ENCODE measurements around a stretch of chr3.

DNA sequence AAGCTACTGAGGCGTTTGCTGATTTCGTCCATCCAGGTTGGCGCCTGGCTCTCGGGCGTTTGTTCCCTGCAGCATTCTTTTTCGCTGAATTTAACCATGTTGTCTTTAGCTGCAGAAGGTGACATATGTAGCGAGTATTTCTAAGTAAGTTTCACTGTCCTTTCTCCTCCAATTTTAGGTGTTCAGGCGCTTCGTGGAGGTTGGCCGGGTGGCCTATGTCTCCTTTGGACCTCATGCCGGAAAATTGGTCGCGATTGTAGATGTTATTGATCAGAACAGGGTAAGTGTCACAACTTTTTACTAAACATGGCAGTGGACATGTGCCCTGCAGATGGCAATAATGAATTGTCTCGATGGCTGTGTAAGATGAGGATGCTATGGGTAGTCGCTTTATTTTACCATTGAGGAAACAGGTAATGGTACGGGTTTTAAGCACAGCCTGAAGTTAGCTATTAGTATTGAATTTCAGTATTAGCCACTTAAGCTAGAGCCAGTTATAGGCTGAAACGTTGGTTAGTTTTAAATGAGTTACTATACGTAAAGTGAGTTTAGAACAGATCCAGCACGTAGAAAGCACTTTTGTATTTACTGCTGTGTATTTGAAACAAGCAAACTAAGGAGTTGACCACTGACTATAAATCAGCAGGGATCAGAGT is 701 bp downstream of the RPL14 start:
- RRBS = no CpG with 5 or more reads among the region's 19 CpGs

DNA sequence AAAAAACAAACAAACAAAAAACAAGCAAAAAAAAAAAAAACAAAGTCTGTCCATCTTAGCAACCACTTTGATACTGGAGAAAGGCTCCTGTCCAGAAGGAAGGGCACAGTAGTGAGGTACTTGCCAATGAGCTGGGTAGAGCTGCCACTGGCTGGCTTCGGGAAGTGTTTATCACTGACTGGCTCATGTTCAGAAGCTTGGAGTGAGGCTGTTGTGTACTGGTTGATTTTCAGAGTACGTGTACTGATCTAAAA is 1.1 kb upstream of the ZNF621 start:
- RRBS = no CpG with 5 or more reads among the region's 2 CpGs

DNA sequence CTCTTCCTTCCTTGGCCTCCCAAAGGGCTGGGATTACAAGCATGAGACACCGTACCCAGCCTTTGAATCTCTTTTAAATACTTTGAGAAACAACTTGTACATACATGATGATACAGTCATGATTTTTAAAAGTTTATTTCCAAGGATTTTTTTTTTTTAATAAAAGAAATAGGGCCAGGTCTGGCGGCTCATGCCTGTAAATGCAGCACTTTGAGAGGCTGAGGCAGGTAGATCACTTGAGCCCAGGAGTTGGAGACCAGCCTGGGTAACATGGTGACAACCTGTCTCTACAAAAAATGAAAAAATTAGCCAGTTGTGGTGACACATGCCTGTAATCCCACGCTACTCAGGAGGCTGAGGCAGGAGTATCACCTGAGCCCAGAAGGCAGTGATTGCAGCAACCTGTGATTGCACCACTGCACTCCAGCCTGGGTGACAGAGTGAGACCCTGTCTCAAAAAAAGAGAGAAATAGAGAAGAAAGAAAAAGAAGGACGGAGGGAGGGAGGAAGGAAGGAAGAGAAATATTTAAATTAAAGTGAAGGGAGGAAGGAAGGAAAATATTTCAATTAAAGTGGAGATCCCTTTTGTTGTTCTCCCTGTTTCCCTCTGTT is 17.6 kb downstream of the ZNF621 start:
- RRBS = no CpG with 5 or more reads among the region's 4 CpGs

DNA sequence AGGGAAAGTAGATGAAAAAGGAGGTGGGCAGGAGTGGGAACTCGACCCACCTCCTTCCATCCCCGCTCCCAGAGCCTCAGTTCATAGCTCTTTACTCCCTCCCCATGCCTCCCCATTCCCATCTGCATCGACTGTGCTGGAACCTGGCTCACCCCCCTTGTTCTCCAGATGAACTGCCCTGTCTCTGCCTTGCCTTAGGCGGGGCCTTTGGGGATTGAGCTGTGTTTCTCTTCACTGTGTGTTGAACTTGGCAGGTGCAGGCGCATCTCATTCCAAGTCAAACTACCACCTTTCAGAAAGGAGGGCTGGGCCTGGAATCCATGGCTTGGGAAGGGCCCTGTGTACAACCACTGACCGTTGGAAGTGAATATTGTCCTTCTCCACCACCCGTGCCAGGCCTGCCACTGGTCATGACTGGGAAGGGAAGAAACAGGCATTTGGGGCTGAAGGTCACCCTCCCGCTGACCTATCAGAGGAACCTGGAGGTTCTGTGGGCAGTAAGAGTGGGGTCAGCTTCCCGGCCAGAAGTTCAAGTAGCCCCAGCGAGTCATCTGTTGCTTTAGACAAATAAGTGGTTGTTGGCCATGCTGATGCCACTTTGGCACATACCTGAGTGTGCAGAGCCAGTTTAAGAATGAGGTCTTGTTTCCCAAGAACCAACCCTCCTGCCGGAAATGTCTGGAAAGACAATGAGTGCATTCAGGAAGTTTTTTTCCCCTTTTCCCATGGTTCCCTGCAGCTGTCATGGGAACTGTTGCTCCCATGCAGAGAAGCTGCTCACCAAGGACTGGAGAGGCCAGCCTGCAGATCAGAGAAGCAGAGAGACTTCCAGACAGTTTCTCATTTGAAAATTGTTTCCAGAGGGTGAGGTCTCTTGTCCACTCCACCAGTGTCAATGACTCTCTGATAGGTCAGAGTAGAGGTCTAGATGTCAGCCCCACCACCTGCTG is 166.6 kb downstream of the ZNF621 start:
- RRBS = no CpG with 5 or more reads among the region's 11 CpGs

DNA sequence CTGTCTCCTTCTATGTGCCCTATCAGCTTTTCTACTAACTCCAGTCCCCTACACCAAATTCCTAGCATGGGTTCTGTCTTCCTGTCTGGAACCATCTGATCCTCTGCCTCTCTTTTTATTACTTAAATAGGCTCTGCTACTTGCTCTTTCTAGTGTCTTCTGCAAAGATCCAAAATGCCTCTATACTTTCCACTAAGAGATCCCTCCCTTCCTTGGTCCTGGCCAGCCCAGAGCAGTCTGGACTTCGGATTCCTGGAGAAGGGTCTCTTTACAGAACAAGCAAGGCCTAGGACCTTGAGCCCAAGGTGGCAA is 275.0 kb upstream of the CTNNB1 start:
- RRBS = no CpG with 5 or more reads among the region's 1 CpG

DNA sequence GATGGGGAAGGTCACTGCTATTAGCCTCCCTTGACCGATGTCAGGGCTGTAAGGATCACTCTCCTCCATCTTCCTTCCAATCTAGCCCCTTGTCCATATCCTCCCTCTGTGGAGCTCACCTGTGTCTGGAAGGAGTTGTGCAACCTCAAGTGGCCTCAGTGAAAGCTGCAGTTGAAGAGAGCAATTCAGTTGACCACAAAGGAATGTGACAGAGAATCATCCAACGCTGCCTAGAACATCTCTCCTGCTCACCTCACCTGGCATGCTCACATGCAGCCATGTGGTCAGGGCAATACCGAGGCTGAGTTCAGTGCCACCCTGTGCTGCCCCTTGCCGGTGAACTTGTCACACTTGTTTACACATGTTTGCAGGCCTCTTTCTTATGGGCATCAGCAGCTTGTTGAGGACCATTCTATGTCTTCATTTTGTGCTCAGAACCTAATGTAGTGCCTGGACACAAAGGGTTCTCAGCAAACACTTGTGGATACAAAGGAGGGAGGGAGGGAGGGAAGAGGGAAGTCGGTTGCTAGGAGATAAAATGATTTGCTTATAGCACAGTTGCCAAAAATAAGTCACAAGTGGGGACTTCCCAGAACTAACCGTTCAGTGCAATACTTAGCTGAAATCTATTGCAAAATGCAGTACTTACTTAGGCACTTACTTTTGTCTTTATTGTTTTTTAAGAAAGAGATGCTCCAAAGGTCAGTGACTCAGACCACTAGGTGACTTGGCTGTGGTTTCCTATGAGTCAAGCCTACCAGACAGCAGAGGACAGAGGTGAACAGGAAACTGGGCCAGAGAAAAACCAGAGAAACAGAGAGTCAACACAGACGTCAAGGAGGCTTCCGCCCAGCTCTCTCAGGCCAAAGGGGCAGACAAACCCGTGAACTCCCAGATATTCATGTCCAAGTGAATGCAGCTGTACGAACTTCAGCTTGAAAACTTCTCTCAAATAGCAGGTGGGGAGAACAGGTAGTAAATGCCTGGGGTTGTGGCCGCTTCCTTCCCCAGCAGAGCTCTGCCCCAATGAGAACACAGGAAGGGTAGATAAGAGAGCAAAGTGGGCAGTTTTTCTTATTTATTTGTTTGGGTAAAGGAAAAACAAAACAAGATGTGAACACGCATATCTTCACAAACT is 227.8 kb upstream of the CTNNB1 start:
- RRBS = no CpG with 5 or more reads among the region's 12 CpGs

DNA sequence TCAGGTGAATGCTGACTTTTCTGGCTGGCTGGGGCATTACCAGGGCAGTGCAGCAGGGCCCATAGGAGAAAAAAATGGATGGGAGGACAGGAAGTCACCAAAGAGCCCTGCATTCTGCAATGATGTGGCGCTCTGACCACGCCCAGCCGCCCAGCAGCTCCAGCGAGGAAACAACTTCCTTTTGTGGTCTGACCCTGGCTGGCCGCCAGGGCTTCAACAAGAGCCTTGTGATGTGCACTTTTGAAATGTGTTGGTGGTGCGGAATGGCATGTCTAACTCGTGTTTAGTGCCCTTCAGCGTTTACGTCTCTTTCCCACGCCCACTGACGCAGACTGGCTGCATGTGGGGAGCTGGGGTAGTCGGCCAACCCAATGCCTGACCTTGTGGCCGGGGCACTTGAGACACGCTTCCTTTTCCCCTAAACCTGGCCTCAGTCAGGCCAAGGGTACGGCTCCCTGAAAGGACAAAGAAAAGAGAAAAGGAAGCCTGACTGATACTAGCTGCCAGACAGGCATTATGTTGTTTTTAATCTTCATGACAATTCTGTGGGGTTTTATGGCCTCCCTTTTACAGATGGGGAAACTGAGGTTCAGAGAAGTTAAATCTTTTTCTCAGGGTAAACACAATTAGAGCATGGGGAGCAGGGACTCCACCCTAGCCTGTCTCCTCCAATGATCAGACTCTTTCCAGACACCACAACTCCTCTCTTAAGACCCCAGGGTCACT is 81.8 kb upstream of the CTNNB1 start:
- RRBS = no CpG with 5 or more reads among the region's 15 CpGs

- RRBS = 3% methylated on average over 7 of the region's 50 CpGs
Observed at GRCh38 chr3:41961321-41961916, 484 bp downstream of the ULK4 start.

- RRBS = no CpG with 5 or more reads among the region's 3 CpGs
Observed at GRCh38 chr3:42070926-42071386, 20.2 kb upstream of the TRAK1 start.

DNA sequence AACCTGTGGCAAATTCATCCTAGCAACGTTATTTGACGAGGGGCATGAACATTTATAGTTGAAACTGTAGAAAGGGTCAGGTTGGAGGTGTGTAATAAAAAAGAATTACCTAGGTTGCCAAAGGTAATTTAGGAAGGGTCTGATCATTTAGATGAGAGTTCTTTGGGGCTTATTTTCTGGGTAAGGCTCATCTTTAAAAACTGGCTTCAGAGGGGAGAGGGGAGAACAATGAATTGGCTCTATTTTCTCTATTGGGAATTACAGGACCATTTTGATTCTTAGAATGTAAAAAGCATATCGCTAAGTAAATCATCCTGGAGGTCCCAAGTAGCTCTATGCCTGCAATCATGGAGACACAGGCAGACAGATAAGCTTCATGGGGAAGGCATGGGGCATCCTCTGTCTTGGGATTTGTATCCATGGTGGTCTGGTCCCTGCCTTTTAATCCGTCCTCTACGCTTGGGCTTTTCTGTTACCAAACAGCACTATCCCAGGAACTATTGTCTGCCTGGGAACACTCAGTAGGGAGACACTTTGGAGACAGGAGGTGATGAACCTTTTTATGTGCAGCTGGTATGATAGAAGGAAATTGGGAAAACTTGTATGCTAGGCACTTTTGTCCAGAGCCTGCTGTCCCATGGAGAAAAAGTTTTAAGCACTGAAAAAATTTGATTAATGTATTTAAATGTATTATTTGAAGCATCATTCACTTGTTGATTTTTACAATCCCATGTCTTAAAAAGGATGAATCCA is 54.0 kb downstream of the CCK start:
- RRBS = no CpG with 5 or more reads among the region's 5 CpGs

GRCh38 chr3:42632418-42632942 is 21.0 kb upstream of the ZBTB47 start:
- RRBS = no CpG with 5 or more reads among the region's 4 CpGs

DNA sequence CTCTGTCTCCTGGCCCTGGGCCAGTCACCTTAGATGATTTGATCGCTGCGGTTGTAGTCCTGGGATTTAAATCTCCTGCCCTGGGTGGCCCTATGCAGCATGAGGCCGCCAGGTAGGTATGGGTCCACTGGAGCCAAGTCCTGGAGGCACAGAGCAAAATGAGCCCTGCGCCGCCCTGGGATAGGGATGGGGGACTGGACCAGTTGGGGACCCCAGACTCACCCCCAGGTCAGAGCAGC is 194 bp downstream of the ZBTB47 start:
- RRBS = no CpG with 5 or more reads among the region's 5 CpGs

DNA sequence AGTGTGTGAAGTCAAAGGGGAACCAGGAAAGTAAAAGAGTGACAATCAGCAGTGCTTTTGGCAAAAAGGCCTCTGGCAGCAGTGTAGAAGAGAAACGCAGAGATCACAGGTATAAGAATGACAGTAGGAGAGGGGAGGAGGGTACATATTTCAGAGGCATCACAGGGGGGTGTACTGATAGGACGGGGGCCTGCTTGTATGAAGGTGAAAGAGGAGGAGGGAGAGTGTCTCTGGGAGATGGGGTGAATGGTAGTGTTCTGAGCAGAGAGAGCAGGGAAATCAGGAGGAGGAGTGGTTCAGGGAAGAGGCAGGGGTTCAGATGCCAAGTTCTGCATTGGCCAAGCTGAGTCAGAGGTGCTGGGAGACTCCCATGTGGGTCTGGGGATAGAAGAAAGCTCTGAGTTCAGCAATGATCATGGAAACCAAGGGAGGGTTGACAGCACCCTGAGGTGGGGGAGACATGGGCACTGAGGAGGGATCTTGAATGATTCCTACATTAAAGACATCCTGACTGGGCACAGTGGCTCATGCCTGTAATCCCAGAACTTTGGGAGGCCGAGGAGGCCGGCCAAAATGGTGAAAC is 3.0 kb downstream of the CYP8B1 start:
- RRBS = no CpG with 5 or more reads among the region's 4 CpGs

- RRBS = no CpG with 5 or more reads among the region's 10 CpGs
Observed at GRCh38 chr3:42874606-42875121, 1.0 kb downstream of the CYP8B1 start.

- RRBS = no CpG with 5 or more reads among the region's 3 CpGs
Observed at GRCh38 chr3:42905737-42905932, 307 bp upstream of the ZNF662 start.

- RRBS = no CpG with 5 or more reads among the region's 2 CpGs
Observed at GRCh38 chr3:43296386-43297023, 10.2 kb downstream of the SNRK start.

DNA sequence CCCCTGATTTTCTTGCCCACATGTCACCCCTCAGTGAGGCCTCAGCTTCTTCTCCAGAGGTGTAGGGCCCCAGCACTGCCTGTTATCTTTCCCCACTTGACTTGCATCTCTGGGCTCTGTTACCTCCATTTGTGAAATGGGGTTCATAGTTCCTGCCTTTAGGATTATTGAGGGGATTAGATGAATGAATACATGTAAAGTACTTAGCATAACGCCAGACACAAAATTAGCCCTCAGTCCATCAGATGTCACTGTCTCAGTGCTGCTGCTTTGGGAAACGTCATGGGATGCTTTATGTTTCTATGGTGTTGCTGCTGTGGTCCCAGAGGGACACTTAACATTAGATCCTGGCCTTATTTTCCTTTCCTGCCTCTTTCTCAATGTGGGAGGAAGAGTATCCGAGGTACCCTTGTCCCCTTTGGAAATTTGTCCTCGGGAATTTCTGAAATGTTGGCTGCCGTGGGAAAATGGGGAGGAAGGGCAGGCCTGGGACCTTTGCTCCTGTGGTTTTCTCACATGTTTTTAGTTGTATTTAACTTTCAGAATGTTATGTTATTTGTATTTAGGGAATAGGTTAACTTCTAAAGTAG is 31.5 kb downstream of the SNRK start:
- RRBS = no CpG with 5 or more reads among the region's 5 CpGs

DNA sequence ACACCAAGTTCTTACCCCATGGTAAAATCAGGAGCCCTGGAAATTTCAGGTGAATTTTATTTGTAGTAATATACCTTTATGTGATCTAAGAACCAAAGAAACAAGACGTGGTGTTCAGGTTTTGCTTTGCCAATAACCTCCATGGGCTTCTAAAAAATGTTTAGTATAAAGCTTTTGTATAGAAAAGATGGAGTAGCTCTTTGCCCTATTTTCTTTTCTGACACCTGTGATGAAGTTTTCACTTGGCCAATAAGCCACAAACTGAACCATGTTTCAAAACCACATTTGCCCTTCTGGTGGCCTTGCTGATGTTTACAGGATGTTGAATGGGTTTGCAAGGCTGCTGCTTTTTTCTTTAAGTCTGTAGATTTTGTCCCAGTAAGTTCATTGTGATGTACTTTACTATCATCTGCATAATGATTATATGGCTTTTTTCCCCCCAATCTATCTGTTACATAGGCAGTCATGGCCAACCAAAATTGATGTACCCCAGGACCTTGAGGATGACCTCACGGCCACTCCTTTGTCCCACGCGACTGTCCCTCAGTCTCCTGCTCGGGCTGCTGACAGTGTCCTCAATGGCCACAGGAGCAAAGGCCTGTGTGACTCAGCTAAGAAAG is 60.6 kb downstream of the SNRK start:
- RRBS = no CpG with 5 or more reads among the region's 5 CpGs

DNA sequence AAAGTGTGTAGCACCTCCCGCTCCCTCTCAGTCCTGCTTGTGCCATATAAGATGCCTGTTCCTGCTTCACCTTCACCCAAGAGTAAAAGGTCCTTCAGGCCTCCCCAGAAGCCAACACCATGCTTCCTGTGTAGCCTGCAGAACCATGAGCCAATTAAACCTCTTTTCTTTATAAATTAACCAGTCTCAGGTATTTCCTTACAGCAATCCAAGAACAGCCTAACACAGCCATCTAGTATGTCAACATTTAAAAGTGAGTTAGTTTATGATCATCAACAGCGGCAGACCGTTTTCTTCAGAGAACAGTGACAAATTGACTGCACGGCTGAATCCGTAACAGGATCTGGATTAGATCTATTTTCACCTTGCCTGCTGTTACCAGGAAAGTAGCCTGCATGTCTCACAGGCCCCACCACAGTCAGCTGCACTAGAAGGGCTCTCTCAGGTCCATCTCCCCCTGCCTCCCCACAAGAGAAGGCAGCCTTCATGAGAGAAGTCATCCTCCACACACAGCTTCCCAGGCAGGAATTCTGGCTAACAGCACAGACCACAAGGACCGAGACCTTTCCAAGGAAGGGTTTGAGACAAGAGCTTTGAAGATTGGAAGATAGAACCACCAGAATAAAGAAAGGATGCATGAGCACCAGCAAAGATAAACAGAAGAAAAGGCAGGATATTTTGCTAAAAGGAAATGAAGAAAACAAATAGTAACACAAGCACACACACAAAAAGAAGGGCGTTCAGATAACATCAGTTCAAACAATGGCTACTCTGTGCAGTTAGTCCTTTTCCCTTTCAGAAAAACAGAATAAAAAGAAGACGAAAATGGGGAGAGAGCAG is 127.3 kb downstream of the SNRK start:
- RRBS = no CpG with 5 or more reads among the region's 8 CpGs

DNA sequence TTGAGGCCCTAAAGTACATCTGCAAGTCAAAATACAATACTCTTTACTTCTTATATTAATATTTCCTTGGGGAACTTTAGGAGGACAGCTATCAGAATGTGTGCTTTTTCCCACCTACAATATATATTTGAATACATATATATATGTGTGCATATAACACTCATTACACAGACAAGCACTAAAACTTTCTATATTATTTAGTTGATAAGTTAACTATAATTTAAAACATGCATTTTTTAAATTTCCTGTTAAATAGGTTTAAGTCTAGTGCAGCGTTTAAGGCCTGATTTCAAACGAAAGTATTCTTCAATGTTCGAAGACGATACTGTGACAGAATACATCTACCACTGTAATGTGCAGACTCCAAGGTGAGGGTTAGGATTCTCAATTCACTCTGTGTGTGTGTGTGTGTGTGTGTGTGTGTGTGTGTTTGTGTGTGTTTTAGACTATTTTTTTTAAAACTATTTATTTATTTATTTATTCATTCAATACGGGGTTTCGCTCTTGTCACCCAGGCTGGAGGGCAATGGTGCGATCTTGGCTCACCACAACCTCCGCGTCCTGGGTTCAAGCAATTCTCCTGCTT is 24.0 kb downstream of the ABHD5 start:
- RRBS = no CpG with 5 or more reads among the region's 9 CpGs